GM19240 (cell line): ENCODE measurements around the gene HSPA8.

DNA sequence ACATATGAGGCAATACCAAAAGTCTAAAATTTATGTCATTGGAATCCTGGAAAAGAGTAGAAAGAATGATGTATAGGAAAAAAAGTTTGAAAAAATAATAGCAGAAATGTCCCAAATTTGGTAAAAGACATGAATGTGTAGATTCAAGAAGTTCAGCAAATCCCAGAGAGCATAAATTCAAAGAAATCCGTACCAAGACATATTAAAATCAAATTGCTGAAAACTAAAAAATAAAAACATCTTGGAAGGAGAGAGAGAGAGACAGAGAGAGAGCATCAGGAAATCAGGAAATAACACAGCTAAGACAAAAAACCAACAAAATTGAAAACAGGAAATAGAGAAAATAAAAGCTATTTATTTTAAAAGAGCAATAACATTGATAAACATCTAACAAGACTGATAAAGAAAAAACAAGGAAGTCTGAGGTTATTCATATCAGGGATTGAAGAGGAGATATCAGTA, 74.4 kb upstream of the SORL1 start:
- RRBS = no CpG with 5 or more reads among the region's 1 CpG

- RRBS = no CpG with 5 or more reads among the region's 2 CpGs
Measured at GRCh38 chr11:121463275-121463530, 11.1 kb downstream of the SORL1 start.

- RRBS = no CpG with 5 or more reads among the region's 14 CpGs
Measured at GRCh38 chr11:121471009-121471643, 19.0 kb downstream of the SORL1 start.

DNA sequence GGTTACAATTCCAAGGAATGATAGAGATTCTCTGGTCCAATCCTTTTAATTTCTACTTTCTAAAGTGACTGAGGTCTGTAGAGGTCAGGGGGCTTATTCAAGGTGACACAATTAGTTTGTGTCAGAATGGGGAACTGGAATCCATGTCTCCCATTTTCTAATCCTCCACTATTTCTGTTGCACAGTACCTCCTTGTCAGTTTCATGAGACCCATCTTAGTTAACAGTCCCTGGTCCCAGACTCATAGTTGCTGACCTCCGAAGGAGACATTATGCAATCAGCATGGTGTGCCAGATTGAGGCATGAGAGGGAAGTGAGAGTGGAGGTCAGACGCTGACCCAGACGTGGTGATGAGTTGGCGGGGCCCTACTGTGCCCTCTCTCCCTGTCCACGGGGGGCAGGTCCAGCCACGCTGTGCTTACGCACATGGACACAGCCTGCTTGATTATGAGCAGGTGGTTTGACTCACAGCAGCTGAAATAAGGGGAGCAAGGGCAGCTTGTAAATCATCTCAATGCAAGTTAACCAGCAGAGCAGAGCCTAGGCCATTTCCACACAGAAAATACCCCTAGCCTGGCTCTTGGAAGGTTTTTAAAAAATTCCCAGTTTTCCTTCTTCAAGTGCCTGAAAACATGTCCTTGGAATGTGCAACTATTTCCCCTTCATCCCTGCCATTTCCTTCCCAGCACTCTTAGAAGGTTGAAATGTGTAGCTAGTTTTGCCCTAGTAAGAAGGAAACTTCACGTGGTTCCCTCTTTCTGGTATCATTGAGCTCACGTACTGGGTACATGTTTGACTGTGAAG, 123.2 kb downstream of the SORL1 start:
- RRBS = no CpG with 5 or more reads among the region's 9 CpGs

GRCh38 chr11:121595403-121596089, 143.4 kb downstream of the SORL1 start:
- RRBS = no CpG with 5 or more reads among the region's 23 CpGs

GRCh38 chr11:121627537-121627854, 175.4 kb downstream of the SORL1 start:
- RRBS = no CpG with 5 or more reads among the region's 9 CpGs

DNA sequence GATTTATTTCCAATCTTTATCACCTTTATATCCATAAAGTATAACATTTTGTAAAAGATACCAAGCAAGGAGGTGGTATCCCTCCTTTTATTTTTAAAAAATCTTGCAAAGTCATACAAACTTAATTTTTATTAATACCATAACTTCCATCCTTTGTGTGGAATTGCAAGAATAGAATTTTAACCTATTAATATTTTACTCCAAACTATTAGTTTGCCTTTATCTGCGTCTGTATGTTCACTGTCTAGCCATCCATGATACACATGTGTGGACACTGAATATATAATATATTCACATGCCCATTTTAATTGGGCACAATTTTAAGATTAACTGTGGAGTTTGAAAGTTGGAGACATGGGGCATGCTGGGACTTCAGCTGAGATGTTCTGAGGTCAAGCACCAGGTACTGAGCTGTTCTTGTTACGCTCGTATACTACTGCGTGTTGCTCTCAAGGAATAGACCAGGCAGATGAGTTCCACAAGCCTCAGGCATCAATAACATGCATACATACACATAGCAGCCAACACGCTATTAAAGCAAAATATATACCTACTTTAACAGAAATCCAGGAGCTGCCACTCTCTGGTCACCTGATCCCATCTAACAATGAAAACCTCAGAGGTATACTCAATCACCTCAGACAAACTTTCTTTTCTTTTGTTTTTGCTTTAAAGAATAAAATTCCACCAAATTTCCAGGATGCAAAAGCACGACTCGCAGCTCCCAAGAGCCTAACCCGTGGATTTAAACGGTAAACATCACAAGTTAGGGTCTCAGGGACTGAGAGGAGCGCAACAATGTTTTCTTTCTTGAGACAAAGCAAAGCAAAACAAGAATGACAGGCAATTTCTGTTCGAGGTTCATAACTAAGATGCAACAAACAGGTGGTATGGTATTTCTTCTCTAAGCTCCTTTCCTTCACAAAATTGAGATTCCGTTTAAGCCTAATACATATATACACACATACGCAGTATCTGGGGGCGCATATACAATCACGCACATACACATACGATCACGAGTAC, 16.7 kb downstream of the BLID start:
- RRBS = no CpG with 5 or more reads among the region's 17 CpGs

DNA sequence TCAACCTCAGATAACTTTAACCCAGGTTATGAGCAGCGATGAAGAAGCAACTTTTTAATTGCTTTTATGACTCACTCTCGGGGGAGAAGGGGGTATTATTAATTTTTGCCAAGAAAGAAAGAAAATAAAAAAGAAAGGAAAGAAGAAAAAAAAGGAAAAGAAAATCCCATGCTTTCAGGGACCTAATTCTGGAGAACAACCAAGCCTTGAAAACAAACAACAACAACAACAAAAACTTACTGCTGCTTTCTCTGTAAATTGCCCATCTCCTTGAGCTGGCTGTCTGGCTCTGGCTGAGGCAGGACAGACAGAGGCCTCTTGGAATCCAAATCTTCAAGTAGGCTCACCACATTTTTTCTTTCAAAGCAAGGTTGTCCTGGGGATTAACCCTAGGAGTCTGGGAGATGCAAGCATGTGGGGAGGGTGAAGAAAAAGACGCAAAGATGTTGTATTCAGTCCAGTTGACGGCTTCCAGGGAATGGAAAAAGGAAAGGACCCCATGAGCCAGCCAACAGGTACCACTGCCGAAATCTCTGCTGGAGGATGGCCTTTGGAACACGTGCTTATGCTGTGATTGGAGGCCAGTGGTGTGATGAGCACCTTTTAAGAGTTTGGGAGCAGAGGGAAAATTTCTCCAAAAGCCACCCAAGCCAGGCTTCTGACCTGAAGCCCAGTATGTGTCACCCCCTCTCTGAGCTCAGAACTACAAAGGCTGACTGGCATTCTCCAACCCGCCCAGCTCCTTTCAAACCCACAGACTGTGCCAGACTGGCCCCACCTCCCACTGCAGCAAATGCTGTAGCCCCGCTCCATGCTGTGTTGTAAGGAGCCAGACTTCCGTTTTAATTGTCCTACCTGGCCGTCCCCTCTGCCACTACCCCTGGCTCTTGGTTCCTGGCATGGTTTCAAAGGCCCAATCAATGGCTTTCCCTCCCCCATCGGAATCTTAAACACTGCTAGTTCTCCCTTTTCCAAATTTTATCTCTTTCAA, 10.9 kb downstream of the BLID start:
- RRBS = no CpG with 5 or more reads among the region's 11 CpGs

DNA sequence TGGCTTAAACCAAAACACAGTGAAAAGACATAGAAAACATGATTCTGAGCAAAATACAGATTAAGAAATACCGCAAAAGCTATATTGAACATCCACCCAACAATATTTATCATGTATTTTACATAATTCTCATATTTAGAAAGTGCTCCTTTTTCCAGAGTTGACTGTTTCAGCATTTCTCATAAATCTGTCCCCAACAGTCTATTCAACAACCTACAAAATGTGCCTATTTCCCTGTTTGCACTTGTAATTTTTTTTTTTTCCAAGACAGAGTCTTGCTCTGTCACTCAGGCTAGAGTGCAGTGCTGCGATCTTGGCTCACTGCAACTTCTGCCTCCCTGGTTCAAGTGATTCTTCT, 31.0 kb upstream of the BLID start:
- RRBS = no CpG with 5 or more reads among the region's 2 CpGs

- RRBS = no CpG with 5 or more reads among the region's 16 CpGs
Measured at GRCh38 chr11:122230042-122230740, 114.2 kb upstream of the BLID start.

DNA sequence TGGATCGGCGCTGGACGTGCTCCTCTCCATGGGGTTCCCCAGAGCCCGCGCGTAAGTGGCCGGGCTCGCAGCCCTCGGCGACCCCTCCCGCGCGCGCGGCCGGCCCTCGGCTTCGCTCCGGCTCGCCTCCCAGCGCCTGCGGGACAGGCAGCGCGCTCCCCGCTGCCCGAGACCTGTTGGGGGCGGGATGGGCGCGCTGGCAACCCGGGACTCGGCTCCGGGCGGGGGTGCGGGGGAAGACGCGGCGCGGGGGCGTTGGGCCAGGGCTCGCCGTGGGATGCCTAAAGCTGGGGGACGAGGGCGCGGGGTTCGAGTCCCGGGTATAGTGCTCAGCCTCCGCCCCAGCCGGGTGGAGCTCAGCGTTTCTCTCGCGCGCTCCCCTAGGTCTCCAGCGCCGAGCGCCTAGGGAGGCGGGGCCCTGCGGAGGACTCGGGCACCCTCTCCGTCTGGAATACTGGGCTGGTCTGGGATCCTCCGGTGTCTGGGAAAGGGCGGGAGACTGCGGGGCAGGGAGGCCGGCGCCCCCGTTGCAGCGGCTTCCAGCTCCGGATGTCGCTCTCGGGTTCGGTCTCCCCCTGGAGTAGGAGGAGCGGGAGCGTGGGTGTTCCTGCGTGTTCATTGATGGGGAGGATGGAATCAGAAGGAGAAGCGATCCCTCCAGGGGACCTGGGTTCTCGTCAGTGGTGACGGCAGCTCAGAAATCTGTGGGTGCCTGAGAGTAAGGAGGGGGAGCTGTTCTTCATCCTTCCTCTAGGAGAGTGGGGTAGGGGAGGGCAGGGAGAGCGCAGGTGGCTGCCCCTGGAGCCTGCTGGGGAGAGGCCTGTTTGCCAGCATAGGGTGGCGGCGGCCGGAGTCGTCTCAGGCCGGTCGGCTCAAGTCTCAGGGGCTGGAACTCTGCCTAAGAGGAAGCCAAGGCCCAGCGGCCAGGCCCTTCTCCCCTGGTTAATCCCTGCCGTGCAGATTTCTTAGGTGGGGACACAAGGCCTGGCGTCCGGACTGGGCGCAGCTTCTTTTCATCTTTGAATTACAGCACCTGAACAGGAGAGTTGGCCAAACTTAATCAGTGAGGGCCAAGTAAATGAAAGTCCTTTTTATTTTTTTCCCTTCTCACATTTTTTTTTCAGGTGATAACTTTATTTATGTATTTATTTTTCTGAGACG, 1.0 kb downstream of the UBASH3B start:
- RRBS = 2% methylated on average over 40 of the region's 89 CpGs

DNA sequence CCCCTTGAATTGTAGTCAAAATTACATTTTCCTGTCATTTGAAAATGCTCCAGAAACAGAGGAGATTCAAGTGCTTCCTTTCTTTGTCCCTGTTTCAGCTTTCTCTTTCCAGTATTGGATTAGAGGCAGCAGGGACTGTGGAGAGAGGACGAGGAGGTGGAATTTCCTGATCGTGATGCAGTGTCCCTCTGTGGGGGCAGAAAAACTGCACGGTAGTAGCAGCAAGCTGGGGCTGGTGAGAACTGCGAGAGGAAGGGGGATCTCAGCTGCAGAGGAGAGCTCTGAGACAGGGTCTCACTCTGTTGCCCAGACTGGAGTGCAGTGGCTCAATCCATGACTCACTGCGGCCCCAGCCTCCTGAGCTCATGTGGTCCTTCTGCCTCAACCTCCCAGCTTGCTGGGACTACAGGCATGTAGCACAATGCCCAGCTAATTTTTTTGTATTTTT, 60.4 kb downstream of the UBASH3B start:
- RRBS = no CpG with 5 or more reads among the region's 5 CpGs

- RRBS = no CpG with 5 or more reads among the region's 8 CpGs
Measured at GRCh38 chr11:122716948-122717632, 61.6 kb downstream of the UBASH3B start.

- RRBS = 90% methylated on average over 4 of the region's 6 CpGs
Measured at GRCh38 chr11:122789041-122789268, 49.3 kb upstream of the CRTAM start.

- RRBS = 7% methylated on average over 19 of the region's 65 CpGs
Measured at GRCh38 chr11:122984097-122985093, 2.8 kb upstream of the BSX start.

- RRBS = 2% methylated on average over 14 of the region's 58 CpGs
Measured at GRCh38 chr11:123061115-123062257, at the start of gene HSPA8. Gene HSPA8 (minus strand): TSS chr11:123062136.

- RRBS = no CpG with 5 or more reads among the region's 5 CpGs
Measured at GRCh38 chr11:123069834-123070884, 8.2 kb upstream of the HSPA8 start.

- RRBS = no CpG with 5 or more reads among the region's 5 CpGs
Measured at GRCh38 chr11:123307883-123308350, 112.9 kb upstream of the CLMP start.

DNA sequence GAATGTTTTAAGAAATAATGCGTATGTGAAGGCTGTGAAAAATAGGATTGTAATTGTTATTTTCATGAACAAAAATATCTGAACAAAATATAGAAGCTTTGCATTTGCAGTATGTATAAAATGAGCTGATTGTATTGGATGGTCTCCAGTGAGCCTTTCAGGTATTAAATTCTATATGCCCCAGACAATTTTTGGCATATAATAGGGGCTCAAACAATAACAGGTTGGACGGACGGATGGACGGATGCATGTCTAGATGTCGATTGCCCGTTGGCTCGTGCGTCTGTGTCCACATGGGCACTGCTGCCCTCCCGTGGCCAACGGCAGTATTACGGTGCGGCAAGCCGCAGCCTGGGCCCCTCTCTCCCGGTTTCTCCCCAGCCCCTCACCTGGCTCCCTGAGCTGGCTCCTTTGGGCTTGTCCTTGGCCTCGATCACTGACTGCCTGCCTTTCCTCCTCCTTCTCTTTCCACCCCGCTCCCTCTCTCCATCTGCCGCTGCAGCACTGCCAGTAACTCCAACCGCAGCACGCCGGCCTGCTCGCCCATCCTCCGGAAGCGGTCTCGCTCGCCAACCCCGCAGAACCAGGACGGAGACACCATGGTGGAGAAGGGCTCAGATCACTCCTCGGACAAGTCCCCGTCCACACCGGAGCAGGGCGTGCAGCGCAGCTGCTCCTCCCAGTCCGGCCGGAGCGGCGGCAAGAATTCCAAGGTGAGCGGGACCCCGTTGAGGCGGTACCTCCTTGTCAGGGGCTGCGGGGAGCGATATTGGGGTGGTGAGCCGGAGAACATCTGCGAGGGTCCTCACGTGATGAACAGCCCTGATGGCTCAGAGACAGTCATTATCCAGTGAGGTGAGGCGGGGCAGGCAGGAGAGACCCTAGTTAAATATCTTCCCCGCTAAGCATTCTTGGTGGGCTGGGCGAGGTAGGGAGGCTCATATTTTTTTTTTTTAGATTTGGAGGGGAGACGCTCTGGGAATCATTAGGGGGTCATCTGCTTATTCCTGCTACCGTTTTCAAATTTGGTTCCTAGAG, 77.2 kb downstream of the SCN3B start:
- RRBS = 91% methylated on average over 17 of the region's 49 CpGs

DNA sequence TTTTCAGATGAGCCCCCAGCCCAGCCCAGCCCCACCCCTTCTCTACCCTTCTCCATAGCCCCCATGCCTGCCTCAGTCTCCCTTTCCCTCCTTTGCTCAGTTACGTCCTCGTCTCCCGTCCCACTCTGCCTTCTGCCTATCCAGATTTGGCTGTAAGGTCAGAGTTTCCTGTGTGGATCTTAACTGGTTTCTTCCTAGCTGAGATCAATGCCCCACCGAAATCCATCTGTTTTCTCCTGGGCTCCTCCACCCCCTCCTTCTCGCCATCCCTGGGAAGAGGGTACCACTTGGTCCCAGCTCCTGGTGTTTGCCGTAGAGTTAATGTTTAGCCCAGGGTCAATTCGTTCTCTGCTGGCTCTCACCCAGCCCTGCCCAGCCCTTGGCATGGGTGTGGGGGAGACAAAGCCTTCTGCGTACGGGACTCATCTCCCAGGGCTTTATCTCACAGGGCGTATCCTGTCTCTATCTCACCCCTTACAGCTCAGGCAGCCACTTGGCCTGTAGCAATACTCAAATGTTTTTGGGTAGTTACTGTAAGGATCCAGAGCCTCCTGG, 66.4 kb downstream of the SCN3B start:
- RRBS = no CpG with 5 or more reads among the region's 10 CpGs